GM19240 (cell line): ENCODE measurements around the genes MALSU1 and CYCS.

DNA sequence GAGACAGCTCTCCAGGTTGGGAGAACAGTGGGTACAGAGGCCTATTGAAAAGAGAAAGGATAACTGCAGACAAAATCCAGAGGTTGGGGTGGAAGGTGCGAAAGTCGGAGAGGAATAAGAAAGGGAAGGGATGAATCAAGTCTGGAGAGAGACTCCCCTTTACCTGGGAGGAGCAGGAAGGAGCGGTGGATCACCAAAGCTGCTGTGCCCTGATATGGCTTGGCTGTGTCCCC lies 56.8 kb upstream of the TOMM7 start:
- RRBS, result no CpG with 5 or more reads among the region's 3 CpGs

DNA sequence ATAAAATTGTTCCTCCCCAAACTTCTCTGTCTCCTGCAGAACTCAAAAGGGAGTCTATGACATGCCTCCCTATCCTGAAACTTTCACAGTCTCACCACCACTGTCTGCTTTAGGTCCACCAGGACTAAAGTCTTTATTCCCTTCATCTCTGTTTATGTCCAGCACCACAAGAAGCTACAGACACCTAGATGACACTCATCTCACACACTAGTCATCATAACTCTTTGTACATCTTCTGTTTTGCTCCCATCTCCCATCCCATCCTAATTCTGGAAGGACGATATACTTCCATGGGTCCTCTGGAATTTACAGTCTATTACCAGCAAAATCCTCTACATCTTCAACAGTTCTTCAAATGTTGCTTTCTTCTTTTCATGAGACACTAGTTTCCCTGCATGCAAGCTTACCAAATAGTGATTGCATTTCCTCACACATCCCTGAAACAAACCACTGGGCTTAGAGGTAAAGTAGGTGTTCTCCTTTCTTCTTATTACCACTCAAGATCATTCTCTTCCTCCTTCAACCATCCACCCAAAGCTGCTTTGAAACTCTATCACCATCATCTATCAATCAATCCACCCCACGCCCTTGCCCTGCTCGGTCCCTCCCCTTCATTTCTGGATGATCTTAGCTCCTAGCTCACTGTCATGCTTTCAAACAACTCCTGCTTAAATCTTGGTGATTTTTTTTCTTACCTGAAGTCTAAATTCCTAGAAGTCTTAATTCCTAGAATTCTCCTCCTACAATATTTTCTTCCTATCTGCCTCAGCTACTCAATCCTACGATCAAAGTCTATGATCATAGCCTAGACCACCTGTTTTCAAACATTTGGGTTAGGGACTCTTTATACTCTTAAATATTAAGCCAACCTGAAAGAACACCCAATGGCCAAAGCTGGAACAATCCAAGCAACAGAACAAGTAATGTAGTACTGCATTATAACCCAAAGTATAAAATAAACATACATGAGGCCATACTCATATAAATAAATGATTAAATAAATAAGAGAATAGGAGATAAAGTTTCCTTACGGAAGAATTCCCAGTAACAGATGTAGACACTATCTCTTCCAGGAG lies 18.9 kb downstream of the HYCC1 start:
- RRBS, result no CpG with 5 or more reads among the region's 5 CpGs

DNA sequence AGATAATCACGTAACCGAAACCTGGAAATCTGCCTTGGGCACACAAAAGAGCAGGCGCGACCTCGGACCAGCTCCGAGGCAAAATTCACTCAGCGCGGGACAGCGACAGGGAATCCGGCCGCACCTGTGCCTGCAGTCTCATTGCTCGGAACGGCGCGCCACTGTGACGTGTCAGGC lies 159 bp upstream of the KLHL7 start:
- RRBS, result no CpG with 5 or more reads among the region's 16 CpGs

DNA sequence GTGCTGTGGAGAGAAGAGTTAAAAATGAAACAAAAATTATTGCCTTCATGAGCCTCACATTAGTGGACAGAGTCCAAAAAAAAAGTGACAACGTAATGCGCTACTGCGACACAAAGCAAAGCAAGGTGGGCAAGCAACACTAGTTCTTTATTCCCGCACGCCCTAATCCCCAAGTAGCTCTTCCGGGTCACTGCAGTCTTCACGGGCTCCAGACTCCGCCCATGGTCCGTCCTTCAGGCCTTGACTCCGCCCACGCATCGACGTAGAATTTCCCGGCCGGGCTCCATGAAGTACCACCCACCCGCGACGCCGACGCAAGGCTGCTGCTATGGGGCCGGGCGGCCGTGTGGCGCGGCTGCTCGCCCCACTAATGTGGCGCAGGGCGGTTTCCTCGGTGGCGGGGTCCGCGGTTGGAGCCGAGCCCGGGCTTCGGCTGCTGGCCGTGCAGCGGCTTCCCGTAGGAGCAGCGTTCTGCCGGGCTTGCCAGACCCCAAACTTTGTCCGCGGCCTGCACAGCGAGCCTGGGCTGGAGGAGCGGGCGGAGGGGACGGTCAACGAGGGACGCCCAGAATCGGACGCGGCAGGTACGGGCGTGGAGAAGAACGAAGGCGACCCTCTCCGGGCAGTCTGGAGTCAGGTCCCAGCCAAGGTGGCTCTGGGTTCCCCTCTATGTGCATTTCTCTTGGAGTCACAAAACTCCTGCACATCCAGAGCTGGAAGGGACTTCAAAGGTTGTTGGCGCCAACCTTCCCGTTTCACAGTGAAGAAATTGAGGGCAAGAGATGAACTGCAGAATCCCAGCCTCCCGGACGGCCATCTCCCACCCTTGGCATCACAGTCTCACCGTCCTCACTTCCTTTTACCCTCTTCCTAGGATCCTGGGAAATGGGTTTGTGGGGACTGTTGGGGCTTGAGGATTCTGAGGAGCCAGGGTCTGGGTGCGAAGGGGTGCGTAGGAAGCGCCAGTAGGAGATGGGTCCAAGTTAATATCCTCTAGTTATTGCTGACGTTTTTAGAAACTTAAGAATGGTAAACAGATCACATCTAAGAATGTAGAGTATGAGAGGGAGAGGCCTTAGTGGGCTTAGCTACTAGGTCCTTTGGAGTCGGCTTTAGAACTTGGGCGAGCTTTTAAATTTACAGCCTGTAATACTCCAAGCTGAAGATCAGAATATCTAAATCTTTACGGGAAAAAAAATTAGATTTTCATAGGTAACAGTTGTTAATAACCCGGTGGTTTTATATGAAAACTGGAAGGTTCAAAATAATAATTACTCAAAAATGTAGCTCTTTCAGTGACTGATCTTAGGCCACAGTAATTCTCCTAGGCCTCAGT lies at the start of gene MALSU1:
MALSU1 (plus strand) TSS at position 315 of the 1,336 bp plus-strand sequence.
- RRBS, result 2% methylated on average over 32 of the region's 69 CpGs

GRCh38 chr7:23347565-23348170 lies 48.5 kb downstream of the MALSU1 start:
- RRBS, result no CpG with 5 or more reads among the region's 9 CpGs

DNA sequence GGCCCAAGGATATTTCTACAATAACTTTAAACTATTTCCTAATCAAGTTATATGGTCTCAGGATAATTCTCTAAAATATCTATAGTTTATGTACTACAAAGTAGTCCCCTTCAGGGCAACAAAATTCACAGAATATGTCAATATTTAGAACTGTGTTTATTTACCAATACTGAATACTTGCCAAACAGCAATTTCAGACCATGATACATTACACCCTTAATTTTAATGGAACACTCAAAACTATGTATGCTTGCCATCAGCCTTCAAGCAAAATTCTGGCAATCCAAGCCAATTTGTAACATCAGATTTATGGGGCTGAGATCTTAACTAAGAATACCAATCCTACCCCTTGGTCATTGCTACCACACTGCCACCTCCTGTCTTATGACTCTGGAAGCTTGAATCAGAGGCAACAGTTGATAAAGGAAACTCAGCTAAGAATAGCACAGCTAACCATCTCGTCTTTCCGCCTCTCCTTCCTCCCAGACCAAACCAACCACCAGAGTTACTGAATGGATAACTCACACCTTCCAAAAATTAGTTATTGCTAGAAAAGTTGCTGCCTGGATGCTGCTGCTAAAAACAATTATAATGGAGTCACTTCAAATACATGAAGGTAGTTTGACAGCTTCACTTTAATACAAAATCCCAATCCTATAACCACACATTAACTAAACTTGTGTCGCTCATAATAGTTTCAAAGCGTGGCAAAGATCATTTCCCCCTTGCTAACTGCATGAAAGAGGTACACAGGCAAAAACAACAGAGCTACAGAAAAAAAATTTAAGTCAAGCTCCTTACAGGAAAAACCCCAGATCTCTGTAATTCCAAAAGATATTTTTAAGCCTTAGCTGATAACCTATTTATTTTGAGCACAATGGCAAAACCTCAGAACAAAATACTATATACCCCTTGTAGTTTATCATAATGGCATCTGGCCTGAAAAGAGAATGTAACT lies 7.4 kb downstream of the IGF2BP3 start:
- RRBS, result no CpG with 5 or more reads among the region's 4 CpGs

- RRBS, result 1% methylated on average over 4 of the region's 21 CpGs
Measured at GRCh38 chr7:23530826-23531299, 918 bp downstream of the TRA2A start.

GRCh38 chr7:24572143-24572847 lies 957 bp upstream of the PALS2 start:
- RRBS, result no CpG with 5 or more reads among the region's 14 CpGs

GRCh38 chr7:24574433-24574779 lies 1.2 kb downstream of the PALS2 start:
- RRBS, result no CpG with 5 or more reads among the region's 11 CpGs

- RRBS, result no CpG with 5 or more reads among the region's 3 CpGs
Measured at GRCh38 chr7:24603773-24604665, 30.8 kb downstream of the PALS2 start.

DNA sequence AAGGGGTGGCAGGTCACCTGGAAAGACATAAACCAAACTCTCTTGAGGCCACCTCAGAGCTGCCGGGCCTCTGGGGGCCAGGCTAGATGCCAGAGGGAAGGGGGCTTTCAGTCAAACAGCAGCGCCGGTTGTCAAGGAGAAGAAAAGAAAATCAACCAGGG lies 38.0 kb downstream of the GSDME start:
- RRBS, result 4% methylated on average over 3 of the region's 3 CpGs

DNA sequence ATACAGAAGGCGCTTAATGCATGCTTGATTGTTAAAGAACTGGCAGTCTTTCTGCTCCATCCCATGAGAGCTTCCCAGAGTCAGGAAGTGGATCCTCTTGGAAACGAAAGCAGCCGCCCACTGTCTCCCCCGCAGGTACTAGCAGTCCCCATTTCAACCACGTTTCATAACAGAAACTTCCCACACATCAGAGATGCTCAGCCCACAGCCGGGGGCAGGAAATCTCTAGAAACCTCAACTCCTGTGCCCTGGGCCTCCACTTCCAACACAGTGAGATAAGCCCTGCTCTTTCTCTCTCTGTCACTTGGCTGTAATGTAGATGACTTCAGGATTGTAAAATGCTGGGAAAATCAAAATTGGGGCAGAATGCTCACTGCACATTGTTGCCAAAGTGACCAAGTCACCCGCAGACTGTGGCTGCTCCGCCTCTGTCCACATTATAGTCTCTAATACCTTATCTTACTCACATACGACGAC lies 28.6 kb downstream of the GSDME start:
- RRBS, result no CpG with 5 or more reads among the region's 10 CpGs

DNA sequence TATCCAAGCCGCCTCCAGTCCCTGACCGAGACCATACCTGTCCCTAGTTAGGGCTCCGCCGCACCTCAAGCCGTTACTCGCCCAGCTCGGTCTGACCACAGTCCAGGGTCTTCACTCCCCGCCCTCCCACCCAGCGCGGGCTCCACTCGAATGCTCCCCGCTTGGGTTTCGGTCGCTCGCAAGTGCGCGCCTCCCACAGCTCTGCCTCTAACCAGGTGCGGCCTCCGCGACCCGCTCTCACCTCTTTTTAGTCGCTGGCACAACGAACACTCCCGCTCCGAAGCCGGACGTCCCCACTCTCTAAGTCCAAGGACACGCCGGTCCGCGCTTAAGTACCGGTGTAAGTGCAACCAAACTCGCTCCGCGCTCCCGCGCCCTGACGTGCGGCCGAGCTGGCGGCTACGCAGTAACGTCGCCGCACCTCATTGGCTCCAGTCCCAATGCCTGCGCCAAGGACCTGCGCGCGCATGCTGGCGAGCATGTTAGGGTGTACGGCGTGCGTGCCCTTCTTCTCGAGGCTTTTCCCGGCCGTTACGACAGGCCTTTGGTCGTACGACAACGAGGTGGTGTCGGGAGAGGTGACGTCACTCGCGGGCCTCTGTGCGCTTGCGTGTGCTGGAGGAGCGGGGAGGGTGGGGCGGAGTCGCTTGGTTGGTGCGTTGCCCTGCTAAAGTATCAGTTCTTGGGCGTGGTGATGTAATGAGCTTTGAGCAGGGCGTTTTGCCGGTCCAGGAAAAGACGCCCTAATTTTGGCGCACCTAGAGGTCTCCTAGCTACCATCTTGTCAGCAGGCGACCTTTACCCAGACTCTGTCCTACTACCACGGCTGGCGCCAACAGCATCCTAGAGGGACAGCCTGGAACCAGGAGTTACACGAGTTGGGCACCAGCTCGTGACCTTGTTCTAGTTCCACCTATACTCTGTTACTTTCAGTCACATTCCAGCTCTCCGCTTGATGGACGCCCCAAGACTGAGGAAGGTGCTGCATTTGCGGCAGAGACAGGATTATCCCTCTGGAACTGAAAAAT lies at the start of gene CYCS:
CYCS (minus strand) TSS at position 302 of the 1,028 bp plus-strand sequence.
- RRBS, result no CpG with 5 or more reads among the region's 83 CpGs

DNA sequence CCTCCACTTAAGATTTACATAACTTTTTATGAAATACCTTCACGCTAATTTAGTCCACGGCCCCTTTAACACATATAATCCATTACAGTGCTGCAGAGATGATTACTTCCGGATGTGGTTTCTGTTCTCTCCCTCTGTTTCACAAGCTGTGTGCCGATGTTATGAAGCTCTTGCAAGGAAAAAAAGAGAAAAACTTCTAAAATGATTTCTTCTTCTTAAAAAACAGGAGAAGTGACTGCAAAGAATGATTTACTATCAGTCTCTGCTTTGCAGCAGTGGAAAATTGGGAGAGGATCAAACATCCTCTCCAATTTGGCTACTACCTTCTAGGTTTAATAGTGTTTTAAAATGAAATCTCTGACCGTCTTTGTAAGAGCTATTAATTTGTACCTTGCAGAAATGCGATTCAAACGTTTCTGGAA lies 32.9 kb upstream of the NPVF start:
- RRBS, result no CpG with 5 or more reads among the region's 7 CpGs

GRCh38 chr7:25495259-25495678 lies 267.0 kb upstream of the NPVF start:
- RRBS, result no CpG with 5 or more reads among the region's 10 CpGs

DNA sequence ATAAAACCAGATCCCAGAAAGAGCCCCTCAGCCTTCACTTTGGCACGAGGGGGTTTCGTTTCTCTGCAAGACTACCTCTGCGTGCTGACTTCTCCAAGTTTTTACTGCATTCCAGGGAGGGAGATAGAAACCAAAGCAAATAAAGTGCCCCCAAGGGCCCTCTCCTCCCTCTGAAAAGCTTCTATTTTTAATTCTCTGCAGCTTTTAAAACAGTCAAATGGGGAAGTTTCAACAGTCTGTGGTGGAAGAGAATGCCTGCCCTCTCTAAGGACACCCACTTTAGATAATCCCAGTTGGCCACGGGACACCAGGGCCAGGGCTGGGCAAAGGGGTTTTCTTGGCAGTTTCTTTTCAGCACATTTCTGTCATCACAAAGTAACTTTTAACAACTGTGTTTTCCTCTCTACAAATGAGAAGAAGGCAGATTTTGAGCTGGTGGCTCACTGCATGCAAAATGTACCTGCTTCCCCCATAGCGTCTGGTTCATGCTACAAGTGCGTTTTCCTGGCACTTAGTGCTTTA lies 386.8 kb upstream of the NPVF start:
- RRBS, result no CpG with 5 or more reads among the region's 6 CpGs

GRCh38 chr7:25624735-25625322 lies 396.5 kb upstream of the NPVF start:
- RRBS, result no CpG with 5 or more reads among the region's 9 CpGs

- RRBS, result no CpG with 5 or more reads among the region's 10 CpGs
Measured at GRCh38 chr7:25754188-25754959, 397.6 kb upstream of the NFE2L3 start.

DNA sequence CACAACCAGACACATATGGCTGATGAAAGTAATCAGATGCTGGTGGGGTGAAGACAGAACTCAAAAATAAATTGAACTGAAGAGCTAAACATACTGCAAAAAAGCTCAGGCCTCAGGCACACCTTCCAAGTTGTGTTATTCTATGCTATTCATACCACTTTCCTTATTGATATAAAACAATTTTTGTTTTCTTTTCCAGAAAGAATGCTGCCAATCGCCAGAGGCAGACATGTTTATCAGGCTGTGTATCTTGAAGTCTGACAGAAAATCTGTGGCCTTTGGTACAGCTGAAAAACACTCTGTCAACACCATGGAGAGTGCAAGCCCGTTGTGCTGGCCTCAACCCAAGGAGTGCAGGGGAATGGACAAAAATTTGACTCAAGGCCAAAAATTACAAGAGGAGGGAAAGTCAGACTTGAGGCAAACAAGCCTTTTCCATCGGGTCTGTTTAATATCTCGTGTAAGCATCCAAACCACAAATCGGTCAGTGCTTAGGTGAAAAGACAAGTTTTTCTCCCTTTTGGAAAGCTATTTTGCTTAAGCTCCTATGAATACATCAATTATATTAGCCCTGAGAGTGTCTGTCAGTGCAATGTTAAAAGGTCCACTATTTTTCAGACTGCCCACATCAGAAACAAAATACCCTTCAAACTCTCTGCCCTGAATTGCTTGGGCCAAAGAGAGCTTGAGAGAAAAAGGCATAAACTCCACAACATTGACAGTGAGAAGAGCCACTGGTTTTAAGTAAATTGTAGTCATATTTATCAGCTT lies 305.3 kb upstream of the NFE2L3 start:
- RRBS, result no CpG with 5 or more reads among the region's 5 CpGs